ENCODE results near the genes ZNF724, ZNF91 and CCNE1.

GRCh38 chr19:22595649-22596092 is 38.5 kb upstream of the ZNF492 start:
- PRO-cap, 2 experiments, result peak in 2 of 2 experiments; most common plus-strand start chr19:22595908 (in 1); most common minus-strand start chr19:22595897 (in 1)
- RAMPAGE, long total RNA, 5 experiments, result no peak in any of the 5 experiments

- PRO-cap, 2 experiments, result peak in 2 of 2 experiments; most common plus-strand start chr19:22623329 (in 2); most common minus-strand start chr19:22623242 (in 1)
- RAMPAGE, long total RNA, 5 experiments, result no peak in any of the 5 experiments
Observed at GRCh38 chr19:22622616-22623552, 11.2 kb upstream of the ZNF492 start.

- PRO-cap, 2 experiments, result no peak in any of the 2 experiments
- RAMPAGE, long total RNA, 5 experiments, result no peak in any of the 5 experiments
Observed at GRCh38 chr19:23070234-23070668, 46.6 kb upstream of the ZNF730 start.

DNA sequence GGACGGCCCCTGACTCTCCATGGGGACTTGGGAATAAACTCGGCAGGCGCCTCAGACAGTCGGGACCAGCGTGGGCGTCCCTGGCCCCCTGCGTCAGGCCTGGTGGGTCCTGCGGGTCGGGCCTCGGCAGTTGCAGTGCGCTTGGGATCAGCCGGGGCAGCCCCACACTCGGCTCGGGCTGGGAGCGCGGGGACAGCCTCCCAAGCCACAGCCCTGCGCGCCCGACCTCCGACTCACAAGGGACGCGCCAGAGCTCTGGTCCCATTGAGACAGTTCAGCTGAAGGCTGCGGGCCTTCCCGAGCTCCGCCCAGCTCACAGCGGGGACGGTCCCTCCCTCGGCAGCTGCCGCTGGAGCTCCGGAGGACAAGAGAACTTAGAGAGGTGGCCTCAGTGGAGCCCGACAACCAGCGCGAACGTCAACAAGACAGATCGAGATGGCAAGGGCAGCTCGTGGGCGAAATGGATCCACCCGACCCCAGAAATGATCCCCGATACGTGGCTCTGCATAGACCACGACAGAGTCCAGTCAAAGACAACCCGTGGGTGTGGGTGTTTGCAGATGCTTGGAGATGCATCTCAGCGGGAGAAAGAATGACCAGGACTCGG is 45.6 kb upstream of the ZNF730 start:
- PRO-cap, 2 experiments, result no peak in any of the 2 experiments
- RAMPAGE, long total RNA, 5 experiments, result no peak in any of the 5 experiments

- PRO-cap, 2 experiments, result peak in 2 of 2 experiments; most common minus-strand start chr19:23250137 (in 1)
- RAMPAGE, long total RNA, 5 experiments, result start-site peak on the minus strand in 3 of 5 experiments, at chr19:23250290-23250423 at its widest, 18 to 58 reads per replicate
Observed at GRCh38 chr19:23249707-23250879, at the start of gene ZNF724. TSS of gene ZNF724 (minus strand) at chr19:23250394.

DNA sequence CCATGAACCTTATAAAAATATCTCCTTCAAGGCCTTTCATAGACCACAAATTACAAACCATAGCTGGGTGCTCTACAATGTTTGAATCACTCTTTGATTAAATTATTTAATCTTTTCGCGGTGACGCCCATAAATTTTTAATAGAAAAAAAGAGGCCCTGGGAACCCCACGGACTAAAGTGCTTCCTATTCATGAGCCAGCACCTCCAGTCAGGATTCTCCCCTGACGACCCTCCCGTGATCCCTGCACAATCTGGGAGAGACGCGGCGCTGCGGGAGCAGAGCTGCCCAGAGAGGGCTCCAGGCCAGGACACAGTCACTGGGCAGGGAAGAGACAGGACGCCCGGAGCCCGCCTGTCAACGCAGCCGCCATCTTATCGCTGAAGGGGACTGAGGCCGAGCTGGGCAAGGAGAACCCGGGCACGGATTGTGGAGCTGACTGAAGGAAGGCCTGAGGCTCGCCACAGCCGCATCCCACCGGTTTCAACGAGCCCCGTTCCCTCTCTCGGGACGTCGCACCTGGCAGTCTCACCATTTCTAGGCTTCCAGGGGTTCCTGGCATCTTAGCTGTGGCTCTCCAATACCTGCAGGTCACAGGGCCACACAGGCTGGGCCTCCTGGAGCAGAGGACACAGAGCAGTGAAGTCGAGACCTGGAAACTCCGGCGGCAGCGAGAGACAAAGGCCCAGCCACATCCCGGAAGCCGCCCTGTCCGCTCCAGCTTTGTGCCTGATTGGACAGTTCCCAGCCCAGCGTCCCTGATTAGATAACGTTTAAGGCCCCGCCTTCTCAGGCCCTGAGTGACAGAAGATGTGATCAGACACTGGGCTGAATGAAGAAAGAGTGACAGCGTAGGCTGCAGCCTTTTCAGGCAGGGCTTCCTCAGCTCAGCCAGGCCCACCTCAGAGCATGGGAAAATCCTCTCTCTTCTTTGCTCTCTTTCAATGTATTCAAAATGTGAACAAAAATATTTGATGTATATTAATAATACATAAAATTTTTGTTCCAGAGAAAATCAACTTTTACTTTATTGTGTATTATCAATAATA is at the start of gene ZNF91:
TSS of gene ZNF91 (minus strand) at position 678 of the 1,048 bp plus-strand sequence.
- PRO-cap, 2 experiments, result peak in 2 of 2 experiments; most common plus-strand start position 309 of the sequence (in 1); most common minus-strand start position 651 of the sequence (in 1)
- RAMPAGE, long total RNA, 5 experiments, result start-site peak on the minus strand in 4 of 5 experiments, centred at positions 654 to 659 of the sequence, 186 to 669 reads per replicate

GRCh38 chr19:24002762-24003388 is 84.1 kb upstream of the ZNF254 start:
- PRO-cap, 2 experiments, result no peak in any of the 2 experiments
- RAMPAGE, long total RNA, 5 experiments, result no peak in any of the 5 experiments

- PRO-cap, 2 experiments, result no peak in any of the 2 experiments
- RAMPAGE, long total RNA, 5 experiments, result no peak in any of the 5 experiments
Observed at GRCh38 chr19:27761277-27761838, 1451.6 kb downstream of the UQCRFS1 start.

GRCh38 chr19:27776597-27777356 is 1436.2 kb downstream of the UQCRFS1 start:
- PRO-cap, 2 experiments, result no peak in any of the 2 experiments
- RAMPAGE, long total RNA, 5 experiments, result no peak in any of the 5 experiments

DNA sequence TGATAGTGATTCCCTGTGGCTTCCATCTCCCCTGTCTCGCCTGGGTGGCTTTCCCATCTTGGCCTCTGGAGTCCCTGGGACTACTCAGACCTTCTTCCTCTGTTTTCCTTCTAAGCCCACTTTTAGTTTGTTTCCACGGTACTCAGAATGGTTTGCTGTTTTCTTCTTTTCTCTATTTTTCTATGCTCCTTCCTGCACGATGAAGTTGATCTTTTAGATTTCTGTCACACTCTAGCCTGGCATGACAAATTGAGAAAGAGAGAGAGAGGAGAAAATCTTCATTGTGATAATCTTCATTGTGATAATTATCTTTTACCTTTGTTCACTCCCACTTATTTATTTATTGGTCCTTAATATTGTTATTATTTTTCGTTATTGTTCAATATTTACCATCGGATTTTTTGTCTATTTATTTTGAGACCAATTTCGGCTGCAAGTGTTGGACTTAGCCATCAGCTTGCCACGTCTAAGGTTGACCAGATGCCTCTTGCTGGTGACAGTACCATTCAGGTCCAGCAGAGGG is 1435.5 kb downstream of the UQCRFS1 start:
- PRO-cap, 2 experiments, result no peak in any of the 2 experiments
- RAMPAGE, long total RNA, 5 experiments, result no peak in any of the 5 experiments

DNA sequence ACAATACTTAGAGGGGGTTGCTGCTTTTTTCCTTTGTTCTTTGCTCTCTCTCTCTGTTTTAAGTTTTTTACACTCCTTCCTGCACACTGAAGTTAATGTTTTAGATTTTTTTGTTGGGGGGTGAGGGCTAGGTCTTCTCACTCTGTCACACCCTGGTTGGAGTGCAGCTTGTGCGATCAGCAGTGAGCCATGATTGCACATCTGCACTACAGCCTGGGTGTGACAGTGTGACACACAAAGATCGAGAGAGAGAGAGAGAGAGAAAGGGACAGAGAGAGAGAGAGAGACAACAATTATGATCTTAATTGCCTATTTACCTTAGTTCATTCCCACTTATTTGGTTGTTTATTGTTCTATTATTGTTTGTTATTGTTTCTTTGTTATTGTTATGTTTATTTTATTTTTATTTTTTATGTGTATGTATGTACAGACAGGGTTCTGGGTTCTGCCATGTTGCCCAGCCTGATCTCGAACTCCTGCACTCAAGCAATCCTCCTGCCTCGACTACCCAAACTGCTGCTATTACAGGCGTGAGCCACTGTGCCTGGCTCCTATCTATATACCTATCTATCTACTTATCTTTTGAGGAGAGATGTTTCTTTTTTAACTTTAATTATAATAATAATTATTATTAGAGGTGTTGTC is 1432.1 kb downstream of the UQCRFS1 start:
- PRO-cap, 2 experiments, result no peak in any of the 2 experiments
- RAMPAGE, long total RNA, 5 experiments, result no peak in any of the 5 experiments

GRCh38 chr19:28534795-28535853 is 677.8 kb downstream of the UQCRFS1 start:
- PRO-cap, 2 experiments, result no peak in any of the 2 experiments
- RAMPAGE, long total RNA, 5 experiments, result no peak in any of the 5 experiments

DNA sequence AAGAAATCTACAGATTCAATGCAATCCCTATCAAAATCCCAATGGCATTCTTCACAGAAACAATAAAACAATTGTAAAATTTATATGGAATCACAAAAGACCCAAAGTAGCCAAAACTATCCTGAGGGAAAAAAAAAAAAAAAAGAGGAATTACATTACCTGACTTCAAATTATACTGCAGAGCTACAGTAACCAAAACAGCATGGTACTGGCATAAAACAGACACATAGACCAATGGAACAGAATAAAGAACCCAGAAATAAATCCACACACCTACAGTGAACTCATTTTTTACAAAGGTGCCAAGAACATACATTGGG is 34.4 kb downstream of the UQCRFS1 start:
- PRO-cap, 2 experiments, result peak in 1 of 2 experiments; most common minus-strand start position 131 of the sequence (in 1)
- RAMPAGE, long total RNA, 5 experiments, result no peak in any of the 5 experiments

DNA sequence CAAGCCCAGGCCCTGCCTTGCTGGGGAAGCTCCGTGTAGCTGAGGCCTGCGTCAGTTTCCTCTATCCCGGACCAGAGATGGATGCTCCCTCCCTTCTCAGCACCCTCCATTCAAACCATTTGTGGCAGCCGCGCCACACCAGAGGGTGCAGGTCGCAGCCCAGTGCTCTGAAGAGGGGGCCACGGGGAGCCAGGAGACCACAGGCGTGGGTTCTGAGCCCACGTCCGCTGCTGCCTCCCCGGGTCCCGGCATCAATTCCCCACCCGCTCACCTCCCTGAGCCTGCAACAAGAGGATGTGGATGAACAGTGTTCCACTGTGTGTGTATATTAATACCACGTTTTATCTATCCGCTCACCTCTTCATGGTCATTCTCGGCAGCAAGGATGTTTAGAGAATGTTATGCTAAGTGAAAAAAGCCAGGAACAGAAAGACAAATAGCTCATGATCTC is 120.1 kb upstream of the VSTM2B start:
- PRO-cap, 2 experiments, result no peak in any of the 2 experiments
- RAMPAGE, long total RNA, 5 experiments, result no peak in any of the 5 experiments

DNA sequence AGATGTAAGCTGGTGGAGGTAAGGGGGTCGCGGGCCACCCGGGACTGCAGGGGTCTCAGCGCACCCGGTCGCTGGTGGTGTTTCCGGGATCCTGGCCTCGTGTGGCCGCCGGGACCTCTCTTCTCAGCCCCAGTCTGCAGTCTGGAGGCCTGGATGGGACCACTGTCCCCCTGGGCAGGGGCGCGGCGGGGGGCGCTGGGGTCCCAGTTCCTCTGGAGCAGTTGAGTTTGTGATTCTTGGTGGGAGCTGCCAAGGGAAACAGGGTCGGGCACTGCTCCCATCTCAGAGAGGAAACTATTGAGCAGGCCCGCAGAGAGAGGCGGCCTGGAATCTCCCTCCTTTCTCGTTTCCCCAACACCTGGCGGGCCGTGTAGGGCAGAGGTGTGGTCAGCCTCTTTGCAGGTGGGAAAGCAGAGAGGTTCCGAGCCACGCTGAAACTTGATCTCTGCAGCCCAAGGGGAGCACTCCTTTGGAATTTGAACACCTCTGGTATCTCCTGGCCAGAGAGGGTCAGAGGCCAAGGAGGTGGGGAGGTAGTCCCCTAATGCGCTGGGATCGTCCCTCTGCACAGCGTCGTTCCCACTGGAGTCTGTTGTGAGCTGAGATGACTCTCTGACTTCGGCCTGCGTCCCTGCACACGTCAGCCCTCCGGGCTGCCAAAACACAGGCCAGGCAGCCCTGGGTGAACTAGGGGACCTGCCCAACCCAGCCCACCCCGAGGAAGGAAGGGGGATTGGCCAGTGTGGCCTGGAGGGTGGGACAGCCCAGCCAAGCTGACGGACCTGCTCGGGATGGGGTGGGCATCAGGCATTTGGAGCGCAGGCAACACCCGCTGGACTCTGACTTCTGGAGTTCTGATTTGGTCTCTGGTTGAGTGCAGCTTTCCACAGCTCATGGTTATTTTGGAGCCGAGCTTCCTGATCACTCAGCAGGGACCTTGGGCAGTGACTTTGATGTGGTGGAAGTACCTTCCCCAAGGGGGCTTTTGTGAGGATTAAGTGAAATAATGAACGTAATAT is 826 bp downstream of the PLEKHF1 start:
- PRO-cap, 2 experiments, result peak in 2 of 2 experiments; most common plus-strand start position 740 of the sequence (in 1); most common minus-strand start position 591 of the sequence (in 2)
- RAMPAGE, long total RNA, 5 experiments, result no peak in any of the 5 experiments

GRCh38 chr19:29708145-29709204 is 6.6 kb downstream of the C19orf12 start:
- PRO-cap, 2 experiments, result peak in 1 of 2 experiments; most common minus-strand start chr19:29709050 (in 1)
- RAMPAGE, long total RNA, 5 experiments, result no peak in any of the 5 experiments

DNA sequence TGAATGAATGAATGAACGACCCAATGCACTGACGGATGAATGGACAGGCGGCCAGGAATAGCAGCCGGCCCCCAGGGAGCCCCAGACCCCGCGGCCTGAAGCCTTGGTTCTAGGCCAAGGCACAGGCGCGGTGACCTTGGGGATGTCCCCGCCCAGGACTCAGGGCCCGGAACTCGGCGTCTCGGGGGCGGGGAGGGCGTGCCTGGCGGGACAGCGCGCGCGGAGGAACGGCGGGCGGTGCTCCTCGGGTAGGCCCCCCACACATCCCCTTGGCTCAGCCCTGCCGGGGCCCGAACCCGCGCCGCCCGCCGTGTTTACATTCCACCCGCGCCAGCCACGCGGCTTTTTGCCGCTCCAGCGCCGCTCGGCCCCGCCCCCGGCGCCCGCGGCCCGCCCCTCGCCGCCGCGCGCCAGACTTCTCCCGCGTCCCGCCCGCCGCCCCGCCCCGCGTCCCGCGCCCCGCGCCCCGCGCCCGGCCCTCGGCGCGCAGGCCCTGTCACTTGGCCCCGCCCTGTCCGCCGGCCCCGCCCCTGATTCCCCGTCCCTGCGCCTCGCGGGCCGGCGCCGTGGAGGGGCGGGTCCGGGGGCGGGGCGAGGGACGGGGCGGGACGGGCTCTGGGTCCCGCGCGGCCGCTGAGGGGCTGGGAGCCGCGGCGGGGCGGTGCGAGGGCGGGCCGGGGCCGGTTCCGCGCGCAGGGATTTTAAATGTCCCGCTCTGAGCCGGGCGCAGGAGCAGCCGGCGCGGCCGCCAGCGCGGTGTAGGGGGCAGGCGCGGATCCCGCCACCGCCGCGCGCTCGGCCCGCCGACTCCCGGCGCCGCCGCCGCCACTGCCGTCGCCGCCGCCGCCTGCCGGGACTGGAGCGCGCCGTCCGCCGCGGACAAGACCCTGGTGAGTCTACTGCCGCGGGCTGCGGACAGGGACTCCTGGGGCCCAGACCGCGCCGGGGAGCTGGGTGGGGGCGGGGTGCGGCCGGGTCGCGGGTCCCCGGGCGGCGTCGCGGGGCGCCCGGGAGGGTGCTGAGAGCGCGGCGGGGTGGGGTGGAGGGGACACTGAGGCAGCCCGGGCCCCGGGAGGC is at the start of gene CCNE1:
TSS of gene CCNE1 (plus strand) at position 729 of the 1,077 bp plus-strand sequence.
- PRO-cap, 2 experiments, result peak in 2 of 2 experiments; most common plus-strand start position 199 of the sequence (in 1); most common minus-strand start position 93 of the sequence (in 2)
- RAMPAGE, long total RNA, 5 experiments, result no peak in any of the 5 experiments

DNA sequence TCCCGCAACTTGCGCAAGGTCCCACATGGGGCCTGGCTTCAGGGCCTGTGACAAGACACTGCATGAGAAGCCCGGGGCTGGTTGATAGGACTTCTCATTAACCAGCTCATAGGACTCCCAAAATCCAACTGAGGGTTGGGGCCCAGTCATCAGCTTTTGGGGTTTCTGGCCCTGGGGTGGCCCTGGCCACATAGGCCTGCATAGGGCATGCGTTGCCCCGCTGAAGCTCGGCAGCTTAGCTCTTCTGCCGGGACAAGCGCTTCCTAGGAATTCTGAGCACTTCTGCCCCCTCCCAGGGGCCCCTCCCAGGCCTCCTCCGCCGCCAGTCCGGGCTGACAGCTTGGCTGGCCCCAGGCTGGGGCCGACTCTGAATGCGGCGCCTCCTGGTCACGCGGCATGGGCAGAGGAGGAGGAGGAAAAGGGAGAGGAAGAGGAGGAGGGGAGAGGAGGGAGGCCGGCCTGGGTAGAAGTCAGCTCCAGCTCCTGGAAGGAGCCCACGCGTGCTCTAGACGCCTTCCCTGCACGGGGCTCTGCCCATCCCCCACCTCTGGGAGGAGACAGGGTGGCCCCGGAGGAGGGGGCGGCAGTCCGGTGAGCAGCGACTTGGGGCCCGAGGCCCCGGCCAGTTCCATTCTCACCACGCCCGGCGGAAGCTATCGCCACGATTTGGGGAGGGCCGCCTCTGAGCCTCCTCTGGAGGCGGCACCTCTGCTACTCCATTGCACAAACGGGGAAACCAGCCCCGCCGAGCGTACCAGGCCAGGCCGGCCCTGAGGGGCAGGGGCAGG is 31.4 kb downstream of the CCNE1 start:
- PRO-cap, 2 experiments, result no peak in any of the 2 experiments
- RAMPAGE, long total RNA, 5 experiments, result no peak in any of the 5 experiments

GRCh38 chr19:29941599-29942063 is 408 bp upstream of the URI1 start:
- PRO-cap, 2 experiments, result no peak in any of the 2 experiments
- RAMPAGE, long total RNA, 5 experiments, result no peak in any of the 5 experiments

DNA sequence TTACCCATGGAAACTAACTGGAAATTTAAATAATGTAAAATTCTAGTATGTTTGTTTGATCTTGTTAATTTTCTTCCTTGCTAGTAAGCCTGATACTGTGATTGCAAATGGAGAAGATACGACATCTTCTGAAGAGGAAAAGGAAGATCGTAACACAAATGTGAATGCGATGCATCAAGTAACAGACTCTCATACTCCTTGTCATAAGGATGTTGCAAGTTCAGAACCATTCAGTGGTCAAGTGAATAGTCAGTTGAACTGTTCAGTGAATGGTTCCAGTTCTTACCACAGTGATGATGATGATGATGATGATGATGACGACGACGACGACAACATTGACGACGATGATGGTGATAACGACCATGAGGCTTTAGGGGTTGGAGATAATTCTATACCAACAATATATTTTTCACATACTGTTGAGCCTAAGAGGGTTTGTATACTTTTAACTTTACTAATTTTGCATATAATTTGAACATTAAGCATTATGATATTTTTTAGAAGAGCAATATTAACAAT is 66.9 kb downstream of the URI1 start:
- PRO-cap, 2 experiments, result no peak in any of the 2 experiments
- RAMPAGE, long total RNA, 5 experiments, result no peak in any of the 5 experiments